Omental fat pad (tissue), 4 donors: Measurements from ENCODE around the gene CELA3A.

- PRO-cap = no peak
- RAMPAGE, long total RNA, 4 experiments = no peak in any of the 4 experiments
These were observed 53.5 kb upstream of the ECE1 start for GRCh38 chr1:21343777-21344149.

DNA sequence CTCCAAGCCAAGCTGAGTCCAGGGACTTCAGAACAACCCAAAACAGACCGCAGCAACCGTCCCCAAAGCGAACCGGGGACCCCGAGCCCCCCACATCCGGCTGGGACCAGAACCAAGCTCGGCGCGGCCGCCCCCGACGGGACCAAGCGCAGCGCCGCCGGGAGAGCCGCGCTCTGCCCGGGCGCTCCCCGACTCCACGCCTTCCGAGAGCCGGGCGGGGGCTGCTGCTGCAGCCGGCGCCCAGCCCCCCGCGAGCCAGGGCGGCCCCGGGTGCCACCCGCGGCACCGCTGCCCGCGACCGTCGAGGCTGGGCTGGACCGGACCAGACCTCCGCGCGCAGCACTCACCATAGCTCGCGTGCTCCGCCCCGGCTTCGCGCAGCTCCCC lies 54.8 kb upstream of the ECE1 start:
- PRO-cap = no peak
- RAMPAGE, long total RNA, 4 experiments = no peak in any of the 4 experiments

- PRO-cap = no peak
- RAMPAGE, long total RNA, 4 experiments = no peak in any of the 4 experiments
These were observed 38.9 kb downstream of the ALPL start for GRCh38 chr1:21548223-21548510.

- PRO-cap = no peak
- RAMPAGE, long total RNA, 4 experiments = no peak in any of the 4 experiments
These were observed 65.5 kb downstream of the ALPL start for GRCh38 chr1:21574464-21575305.

DNA sequence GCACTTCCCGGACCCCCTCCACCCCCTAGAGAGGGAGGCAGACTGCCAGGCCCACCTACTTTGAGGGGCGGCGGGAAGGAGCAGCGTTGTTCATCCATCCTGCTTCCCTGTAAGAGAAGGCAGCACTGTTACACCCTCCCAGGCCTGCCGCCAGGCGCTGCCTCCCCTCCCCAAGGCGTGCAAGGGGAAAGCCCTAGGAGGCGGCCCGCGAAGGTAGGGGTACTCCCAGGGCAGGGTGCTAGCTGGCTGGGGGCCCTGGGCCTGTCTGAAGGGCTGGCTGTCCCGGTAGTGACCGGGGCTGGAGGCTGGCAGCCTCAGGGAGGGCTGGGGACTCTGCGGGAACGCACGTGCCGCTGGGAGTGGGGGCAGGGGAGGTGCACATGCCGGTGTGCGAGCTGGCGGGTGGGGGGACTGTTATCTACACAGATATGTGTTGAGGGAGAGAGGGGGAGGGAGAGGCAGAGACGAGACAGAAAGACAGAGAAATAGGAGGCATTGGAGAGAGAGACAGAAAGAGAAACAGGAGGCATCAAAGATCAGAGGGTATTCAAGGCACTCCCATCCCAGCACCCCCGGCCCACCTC lies 50.1 kb downstream of the RAP1GAP start:
- PRO-cap = no peak
- RAMPAGE, long total RNA, 4 experiments = no peak in any of the 4 experiments

GRCh38 chr1:21651515-21652266 lies 17.5 kb downstream of the RAP1GAP start:
- PRO-cap = no peak
- RAMPAGE, long total RNA, 4 experiments = no peak in any of the 4 experiments

DNA sequence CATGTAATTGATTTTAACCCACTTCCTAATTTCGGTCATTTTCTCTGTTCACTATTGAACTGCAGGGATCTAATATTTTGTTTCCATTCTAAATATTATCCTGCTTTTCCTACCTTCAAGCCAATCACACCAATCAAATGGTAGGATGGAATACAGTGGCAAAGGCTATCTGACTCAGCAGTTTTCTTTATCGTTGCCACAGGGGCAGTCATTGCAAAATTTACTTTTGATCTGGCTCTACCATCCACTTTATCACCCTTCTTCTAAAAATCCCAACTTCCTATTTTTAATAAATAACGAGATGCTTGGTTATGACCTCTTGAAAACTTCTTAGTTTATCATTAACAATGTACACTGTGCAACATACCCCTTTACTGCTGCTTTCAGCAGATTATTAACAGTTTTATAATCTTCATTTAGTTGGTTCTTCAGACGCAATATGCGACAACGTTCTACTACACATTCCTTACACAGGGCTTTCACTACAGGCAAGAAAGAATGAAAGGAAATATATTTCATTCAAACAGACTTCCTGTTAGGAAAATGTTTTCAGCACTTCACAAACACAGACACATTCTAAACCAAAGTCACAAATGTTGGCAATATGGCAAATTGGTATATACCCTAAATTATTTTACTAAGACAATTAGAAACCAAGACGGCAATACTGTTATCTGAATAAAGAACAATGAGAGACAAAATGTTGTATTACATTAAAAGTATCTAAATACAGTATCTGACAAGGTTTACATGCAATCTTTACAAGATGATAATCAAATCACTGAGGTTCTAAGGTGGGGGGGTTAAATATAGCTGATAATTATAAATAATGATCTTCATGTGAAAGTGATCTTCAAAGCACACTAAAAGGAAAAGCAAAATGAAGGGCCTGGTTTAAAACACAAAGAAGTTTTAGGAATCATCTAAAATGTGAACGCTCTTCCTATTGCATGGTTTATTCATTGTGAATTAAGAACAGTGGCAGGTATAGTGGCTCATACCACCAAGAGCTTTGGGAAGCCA lies 52.4 kb upstream of the RAP1GAP start:
- PRO-cap = no peak
- RAMPAGE, long total RNA, 4 experiments = no peak in any of the 4 experiments

GRCh38 chr1:21748106-21748355 lies 34.9 kb downstream of the USP48 start:
- PRO-cap = no peak
- RAMPAGE, long total RNA, 4 experiments = no peak in any of the 4 experiments

DNA sequence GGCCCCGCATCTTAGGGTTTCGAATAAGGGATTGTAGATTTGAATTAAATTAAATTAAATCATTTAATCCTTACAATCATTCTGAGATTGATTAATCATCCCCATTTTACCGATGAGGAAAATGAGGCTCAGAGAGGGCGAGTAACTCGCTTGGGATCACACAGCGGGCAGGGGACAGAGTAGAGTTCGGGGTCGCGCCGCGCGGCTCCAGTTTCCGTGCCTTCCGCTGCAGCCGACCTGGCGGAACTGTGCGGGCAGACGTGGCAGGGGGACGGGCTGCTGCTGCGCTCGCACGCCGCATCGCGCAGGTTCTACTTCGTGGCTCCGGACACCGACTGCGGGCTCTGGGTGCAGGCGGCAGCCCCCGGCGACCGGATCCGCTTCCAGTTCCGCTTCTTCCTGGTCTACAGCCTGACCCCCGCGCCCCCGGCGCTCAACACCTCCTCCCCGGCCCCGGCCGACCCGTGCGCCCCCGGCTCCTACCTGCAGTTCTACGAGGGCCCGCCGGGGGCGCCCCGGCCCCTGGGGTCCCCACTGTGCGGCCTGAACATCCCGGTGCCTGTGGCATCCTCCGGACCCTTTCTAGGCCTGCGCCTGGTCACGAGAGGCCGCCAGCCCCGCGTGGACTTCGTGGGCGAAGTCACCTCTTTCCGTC lies 2.2 kb downstream of the LDLRAD2 start:
- PRO-cap = no peak
- RAMPAGE, long total RNA, 4 experiments = no peak in any of the 4 experiments

- PRO-cap = no peak
- RAMPAGE, long total RNA, 4 experiments = no peak in any of the 4 experiments
These were observed 10.6 kb downstream of the LDLRAD2 start for GRCh38 chr1:21822261-21823410.

DNA sequence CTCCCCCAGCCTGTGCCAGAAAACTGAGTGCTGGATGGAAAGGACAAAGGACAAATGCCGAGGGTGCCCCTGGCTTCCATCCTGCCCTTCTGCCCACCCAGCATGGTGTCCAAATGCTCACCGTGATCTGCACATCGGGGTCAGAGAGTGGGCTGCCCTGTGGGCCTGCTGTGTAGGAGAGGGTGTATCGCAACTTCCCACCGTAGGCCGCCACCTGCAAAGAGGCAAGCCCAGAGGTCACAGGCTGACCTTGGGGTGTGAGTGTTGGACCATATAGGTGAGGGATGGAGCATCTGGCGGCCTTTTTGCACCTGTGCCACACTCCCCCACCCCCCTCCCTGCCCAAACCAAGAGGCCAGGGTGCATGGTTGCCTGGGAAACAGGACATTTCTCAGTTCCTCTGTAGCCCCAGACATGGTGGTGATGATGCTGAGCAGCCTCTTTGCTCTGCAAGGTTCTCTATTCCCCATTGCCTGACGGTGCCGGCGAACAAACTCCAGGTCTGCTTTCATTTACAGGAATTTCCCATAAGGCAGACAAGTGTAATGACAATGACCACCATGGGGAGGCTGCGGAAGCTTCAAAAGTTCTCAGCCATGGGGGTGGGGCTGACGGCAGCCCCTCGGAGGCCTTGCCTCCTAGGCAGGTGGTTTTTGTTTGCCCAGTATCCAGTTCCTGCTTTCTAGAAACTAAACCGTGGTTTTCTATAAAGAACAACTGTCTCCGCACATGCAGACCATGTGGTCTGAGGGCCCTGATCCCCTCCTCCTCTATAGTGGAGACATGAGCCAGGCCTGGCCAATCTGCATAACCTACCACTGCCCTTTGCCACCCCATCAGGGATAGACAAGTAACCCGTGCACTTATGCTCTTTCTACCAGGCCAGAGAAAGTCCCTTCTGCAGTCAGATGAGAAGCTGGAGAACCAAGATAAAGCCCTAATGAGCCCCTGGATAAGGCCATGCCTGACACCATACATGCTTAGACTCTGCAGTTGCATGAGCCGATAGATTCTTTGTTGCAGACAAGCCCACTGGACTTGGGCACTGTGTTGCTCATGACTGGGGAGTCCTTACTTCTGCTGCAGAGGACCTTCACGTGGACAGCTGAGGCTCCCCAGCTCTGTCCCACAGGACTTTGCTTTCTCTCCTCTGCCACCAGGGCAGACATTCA lies 53.9 kb downstream of the LDLRAD2 start:
- PRO-cap = no peak
- RAMPAGE, long total RNA, 4 experiments = no peak in any of the 4 experiments

GRCh38 chr1:21904112-21904495 lies 33.0 kb downstream of the HSPG2 start:
- PRO-cap = no peak
- RAMPAGE, long total RNA, 4 experiments = no peak in any of the 4 experiments

GRCh38 chr1:21913715-21914497 lies 23.2 kb downstream of the HSPG2 start:
- PRO-cap = no peak
- RAMPAGE, long total RNA, 4 experiments = no peak in any of the 4 experiments

DNA sequence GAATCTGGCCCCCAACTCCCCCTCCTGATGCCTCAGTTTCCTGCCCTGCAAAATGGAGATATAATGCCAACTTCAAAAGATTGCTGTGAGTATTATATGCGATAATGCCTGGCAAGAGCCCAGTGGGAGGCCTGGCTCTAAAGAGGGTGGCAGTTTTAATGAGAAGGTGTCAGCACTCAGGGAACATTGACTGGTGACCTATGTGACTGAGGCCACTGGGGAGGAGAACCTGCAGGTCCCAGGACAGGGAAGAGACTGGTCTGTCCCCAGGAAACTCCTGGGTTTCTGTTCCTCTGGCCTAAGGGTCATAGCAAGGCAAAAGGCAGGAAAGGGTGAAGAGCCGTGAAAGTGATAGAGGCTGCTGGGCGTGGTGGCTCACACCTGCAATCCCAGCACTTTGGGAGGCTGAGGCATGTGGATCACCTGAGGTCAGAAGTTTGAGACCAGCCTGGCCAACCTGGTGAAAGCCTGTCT lies 11.0 kb downstream of the HSPG2 start:
- PRO-cap = no peak
- RAMPAGE, long total RNA, 4 experiments = no peak in any of the 4 experiments

DNA sequence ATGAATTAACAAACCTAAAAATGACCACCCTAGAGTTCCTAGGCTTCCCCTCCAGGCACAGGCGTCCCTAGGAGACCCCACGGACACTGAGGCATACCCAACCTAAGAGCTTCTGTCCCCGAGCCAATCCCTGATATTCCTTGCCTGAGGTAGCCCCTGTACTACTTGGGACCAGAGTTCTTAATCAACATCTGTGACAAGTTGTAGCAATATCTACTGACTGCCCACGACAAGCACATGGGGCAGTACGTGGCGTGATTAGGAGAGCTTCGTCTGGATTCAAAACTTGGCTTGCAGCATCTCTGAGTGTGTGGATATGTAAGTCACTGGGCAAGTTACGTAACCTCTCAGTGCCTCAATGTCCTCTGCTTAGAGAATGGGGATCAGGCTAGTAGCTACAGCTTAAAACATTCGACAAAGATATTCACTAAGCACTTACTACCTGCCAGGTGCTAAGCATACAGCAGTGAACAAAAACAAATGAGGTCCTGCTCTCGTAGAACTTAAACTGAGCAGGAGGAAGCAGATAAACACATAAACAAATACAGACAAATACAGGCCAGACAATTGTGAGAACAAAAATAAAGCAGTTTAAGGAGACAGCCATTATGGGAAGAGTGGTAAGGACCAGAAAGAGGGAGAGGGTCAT lies 5.0 kb downstream of the HSPG2 start:
- PRO-cap = no peak
- RAMPAGE, long total RNA, 4 experiments = no peak in any of the 4 experiments

DNA sequence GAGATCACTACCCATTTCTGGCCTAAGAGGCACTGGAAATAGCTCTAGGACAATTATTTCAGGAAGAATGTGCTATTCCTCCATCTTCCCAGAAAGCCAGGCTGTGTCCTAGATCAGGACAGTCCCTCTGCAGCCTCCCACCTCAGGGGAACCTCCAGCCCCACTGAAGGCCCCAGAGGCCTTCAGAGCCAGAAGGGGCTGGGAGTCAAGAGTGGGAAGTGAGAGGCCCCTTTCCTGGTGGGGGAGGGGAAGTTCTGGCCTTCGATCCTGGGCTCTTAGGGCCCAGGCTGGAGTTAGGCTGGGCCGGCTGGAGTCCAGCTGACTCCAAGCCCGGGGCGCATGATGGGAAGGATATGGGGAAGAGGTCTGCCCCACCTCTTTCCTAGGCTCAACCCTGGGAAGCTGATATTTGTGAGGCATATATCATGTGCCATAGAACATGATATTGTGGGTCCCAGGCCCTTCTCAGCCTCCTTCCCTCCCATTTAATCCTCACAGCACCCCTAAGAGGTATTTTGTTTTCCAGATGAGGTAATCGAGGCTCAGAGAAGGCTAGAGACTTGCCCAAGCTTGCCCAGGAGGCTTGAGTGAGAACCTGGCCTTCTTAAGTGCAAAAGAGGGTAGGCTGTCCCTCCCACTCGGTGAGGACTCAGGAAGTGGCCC lies 18.5 kb upstream of the HSPG2 start:
- PRO-cap = no peak
- RAMPAGE, long total RNA, 4 experiments = no peak in any of the 4 experiments

- PRO-cap = no peak
- RAMPAGE, long total RNA, 4 experiments = no peak in any of the 4 experiments
These were observed 5.0 kb upstream of the CELA3A start for GRCh38 chr1:21996502-21996836.

DNA sequence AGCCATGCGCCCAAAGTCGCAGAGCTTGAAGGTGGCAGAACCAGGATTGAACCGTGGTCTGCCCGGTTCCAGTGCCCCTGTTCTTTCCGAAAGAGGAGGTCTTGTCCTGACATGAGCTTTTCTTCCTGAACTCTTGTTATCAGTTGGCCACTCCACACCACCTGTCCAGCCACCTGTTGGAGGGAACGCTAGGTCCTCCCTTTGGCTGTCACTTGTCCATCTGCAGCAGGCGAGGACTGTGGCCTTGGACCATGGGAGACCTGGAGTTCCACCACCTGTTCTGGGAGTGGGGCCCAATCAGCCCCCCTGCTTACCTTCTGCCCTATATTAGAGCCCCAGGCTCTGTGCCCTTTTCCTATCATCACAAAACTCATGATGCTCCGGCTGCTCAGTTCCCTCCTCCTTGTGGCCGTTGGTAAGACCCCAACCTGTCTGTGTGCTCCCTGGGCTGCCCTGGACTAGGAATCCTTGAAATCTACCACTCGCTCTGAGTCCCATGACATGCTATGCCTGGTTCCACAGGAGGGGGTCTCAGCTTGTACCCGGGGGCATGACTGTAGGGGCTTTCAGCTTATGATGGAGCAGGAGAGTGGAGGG lies at the start of gene CELA3A:
Gene CELA3A, plus strand, starts transcription at position 355 of the 597 bp plus-strand sequence.
- PRO-cap = no peak
- RAMPAGE, long total RNA, 4 experiments = start-site peak on the plus strand in 1 of 4 experiments, centred at position 356 of the sequence, 123 reads per replicate

DNA sequence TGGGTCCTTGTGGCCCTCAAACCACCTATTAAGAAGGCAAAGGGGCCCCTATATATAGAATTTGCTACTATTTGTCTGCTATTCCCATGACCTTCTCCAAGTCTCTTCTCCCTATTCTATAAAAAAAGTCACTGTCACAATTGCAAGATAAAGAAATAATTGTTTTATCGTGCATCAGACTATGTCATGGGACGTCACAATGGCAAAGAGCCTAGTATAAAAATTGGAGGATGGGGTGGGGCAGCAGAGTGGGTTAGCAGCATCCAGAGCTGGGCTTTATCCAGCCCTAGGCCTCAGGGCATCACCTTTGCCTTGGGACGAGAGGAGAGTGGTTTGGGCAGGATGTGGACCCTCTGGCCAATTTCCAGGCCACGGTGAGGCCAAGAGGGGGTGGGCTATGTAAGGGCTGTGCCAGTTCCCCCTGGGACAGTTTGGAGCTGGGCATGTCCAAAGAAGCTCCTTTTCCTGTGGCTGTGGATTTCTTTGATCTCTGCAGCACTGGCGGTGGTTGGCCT lies 25.7 kb downstream of the WNT4 start:
- PRO-cap = no peak
- RAMPAGE, long total RNA, 4 experiments = no peak in any of the 4 experiments

GRCh38 chr1:22321638-22321949 lies 130.1 kb upstream of the ZBTB40 start:
- PRO-cap = no peak
- RAMPAGE, long total RNA, 4 experiments = no peak in any of the 4 experiments